ENCODE measurements around a stretch of chr15.

DNA sequence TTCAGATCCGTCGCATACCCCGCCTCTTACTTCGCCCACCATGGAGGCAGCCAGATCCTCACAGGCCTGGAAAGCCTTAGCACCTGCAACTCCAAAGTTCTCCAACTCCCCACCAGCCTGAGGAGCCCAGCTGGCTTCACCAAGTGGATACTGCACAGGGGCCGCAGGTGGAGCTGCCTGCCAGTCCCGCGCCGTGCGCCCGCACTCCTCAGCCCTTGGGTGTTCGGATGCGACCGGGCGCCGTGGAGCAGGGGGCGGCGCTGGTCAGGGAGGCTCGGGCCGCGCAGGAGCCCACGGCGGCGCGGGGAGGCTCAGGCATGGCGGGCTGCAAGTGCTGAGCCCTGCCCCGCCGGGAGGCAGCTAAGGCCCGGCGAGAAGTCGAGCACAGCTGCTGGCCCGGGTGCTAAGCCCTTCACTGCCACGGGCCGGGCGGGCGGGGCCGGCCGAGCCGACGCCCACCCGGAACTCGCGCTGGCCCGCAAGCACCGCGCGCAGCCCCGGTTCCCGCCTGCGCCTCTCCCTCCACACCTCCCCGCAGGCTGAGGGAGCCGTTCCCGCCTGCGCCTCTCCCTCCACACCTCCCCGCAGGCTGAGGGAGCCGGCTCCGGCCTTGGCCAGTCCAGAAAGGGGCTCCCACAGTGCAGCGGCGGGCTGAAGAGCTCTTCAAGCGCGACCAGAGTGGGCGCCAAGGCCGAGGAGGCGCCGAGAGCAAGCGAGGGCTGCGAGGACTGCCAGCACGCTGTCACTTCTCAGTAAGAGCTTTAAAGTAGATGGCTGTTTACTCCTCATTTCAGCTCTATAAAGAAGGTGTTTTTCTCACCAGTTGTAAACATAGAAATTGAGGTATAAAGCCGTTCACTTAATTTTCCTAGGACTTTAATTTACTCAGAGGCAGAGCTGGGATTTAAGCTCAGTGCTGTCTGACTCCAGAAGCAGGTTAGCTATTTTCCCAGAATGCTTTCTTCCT lies 653.8 kb downstream of the NR2F2 start:
- RRBS, result no CpG with 5 or more reads among the region's 68 CpGs
CAGE:
- cytosol, long polyA plus RNA, result no peak
- long polyA plus RNA, result no peak
- nucleus, long polyA plus RNA, result no peak

DNA sequence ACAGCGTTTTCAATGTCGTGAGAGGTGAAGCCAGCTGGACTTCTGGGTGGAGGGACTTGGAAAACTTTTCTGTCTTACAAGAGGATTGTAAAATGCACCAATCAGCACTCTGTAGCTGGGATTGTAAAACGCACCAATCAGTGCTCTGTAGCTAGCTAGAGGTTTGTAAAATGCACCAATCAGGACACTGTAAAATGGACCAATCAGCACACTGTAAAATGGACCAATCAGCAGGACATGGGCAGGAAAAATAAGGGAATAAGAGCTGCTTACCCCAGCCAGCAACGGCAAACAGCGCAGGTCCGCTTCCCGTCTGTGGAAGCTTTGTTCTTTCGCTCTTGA lies 726.5 kb upstream of the ARRDC4 start:
- RRBS, result no CpG with 5 or more reads among the region's 8 CpGs
CAGE:
- cytosol, long polyA plus RNA, result no peak
- long polyA plus RNA, result no peak
- nucleus, long polyA plus RNA, result no peak

- RRBS, result no CpG with 5 or more reads among the region's 26 CpGs
CAGE:
- cytosol, long polyA plus RNA, result no peak
- long polyA plus RNA, result no peak
- nucleus, long polyA plus RNA, result no peak
These were observed 664.6 kb upstream of the ARRDC4 start for GRCh38 chr15:97295680-97296557.

DNA sequence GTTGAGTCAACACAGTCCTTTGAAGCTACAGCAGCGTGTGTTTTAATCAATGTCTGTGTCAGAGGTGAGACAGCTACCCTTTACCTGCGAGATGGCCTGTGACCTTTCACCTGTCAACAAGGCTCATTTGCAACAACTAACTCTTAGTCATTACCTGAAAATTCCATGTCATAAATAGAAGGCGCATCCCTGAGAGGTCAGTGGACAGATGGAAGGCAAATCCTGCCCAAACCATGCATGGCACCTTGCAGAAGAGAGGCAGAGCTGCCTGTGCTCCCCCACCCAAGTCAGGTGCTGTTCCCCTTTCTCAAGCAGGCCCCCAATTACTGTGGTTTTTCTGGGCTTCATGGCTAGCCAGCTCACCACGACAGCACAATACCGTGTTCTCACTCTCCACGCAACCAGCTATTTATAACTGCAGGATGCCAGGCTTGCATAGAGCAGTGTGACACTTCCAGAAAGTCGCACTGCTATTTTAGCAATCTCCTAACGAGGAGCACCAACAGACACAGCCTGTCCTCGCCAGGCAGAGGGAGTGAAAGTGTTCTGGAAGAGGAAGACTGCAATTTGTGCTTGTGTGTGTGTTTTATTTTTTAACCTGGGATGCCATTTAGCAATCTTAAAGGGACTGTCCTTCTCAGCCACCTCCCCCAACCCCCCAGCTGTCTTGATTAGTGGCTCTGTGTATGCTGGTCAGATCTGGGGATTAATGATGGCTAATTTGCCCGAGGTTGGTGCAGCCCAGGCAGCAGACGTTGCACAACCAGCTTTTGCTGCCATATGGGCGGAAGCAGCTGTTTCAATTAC lies 268.2 kb upstream of the ARRDC4 start:
- RRBS, result no CpG with 5 or more reads among the region's 12 CpGs
CAGE:
- cytosol, long polyA plus RNA, result no peak
- long polyA plus RNA, result no peak
- nucleus, long polyA plus RNA, result no peak

DNA sequence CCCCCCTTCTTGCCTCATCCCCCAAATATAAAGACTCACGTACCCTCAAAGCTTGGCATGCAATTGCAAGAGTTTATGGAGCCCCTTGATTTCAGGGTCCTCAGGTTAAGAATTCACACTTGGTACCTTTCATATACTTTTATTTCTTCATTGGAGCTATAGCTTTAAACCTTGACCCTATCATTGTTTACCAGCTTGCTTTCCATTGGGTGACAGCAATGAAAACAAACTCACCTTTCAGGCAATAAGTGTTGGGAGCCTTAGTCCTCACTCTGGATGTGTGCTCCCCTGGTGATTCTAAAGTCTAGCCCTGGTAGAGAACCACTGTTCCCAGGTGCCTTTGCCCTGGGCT lies 13.1 kb upstream of the ARRDC4 start:
- RRBS, result no CpG with 5 or more reads among the region's 1 CpG
CAGE:
- cytosol, long polyA plus RNA, result no peak
- long polyA plus RNA, result no peak
- nucleus, long polyA plus RNA, result no peak

- RRBS, result 2% methylated on average over 21 of the region's 55 CpGs
CAGE:
- cytosol, long polyA plus RNA, result no peak
- long polyA plus RNA, result no peak
- nucleus, long polyA plus RNA, result no peak
These were observed 841 bp downstream of the ARRDC4 start for GRCh38 chr15:97961026-97962062.

- RRBS, result no CpG with 5 or more reads among the region's 6 CpGs
CAGE:
- cytosol, long polyA plus RNA, result no peak
- long polyA plus RNA, result no peak
- nucleus, long polyA plus RNA, result no peak
These were observed 56.4 kb downstream of the ARRDC4 start for GRCh38 chr15:98016859-98017394.

GRCh38 chr15:98076341-98076804 lies 115.9 kb downstream of the ARRDC4 start:
- RRBS, result no CpG with 5 or more reads among the region's 4 CpGs
CAGE:
- cytosol, long polyA plus RNA, result no peak
- long polyA plus RNA, result no peak
- nucleus, long polyA plus RNA, result no peak

GRCh38 chr15:98546952-98547494 lies 101.3 kb upstream of the IGF1R start:
- RRBS, result no CpG with 5 or more reads among the region's 5 CpGs
CAGE:
- cytosol, long polyA plus RNA, result no peak
- long polyA plus RNA, result no peak
- nucleus, long polyA plus RNA, result no peak

DNA sequence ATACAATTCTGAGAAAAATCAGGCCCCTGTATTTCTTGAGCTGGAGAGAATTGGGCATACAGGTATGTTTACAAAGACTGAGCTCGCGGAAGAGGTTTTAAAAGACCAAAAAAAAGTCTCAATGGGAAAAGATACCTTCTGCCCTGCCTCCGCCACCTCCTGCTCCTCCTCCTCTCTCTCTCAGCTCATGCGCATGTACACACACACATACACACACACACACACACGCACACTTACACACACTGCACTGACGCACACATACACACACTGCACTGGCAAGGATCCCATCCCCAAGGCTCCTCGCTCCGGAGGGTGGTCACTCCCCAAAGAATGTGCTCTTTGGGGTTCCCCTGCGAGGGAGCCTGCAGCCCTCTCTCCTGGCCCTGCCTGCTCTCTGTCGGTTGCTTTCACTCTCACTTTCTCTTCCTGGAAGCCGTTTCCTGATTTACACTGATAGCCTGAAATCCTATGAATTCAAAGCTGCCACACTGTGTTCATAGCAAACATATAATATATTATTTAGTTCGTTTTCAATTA lies 48.0 kb upstream of the IGF1R start:
- RRBS, result no CpG with 5 or more reads among the region's 12 CpGs
CAGE:
- cytosol, long polyA plus RNA, result no peak
- long polyA plus RNA, result no peak
- nucleus, long polyA plus RNA, result no peak

DNA sequence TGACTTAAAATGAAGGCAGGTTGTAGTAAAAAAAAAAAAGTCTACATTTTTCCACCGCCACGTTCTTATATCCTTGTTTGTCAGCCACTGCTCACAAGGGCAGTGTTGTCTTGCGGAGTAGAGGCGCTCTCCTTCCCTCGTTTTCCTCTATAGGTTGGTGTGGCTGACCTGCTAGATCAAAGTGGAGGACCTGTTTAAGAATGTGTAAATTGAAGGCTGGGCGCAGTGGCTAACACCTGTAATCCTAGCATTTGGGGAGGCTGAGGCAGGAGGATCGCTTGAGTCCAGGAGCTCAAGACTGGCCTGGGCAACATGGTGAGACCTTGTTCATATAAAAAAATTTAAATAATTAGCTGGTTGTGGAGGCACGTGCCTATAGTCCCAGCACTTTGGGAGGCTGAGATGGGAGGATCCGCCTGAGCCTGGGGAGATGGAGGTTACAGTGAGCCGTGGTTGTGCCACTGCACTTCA lies 65.8 kb downstream of the IGF1R start:
- RRBS, result no CpG with 5 or more reads among the region's 10 CpGs
CAGE:
- cytosol, long polyA plus RNA, result no peak
- long polyA plus RNA, result no peak
- nucleus, long polyA plus RNA, result no peak

- RRBS, result no CpG with 5 or more reads among the region's 10 CpGs
CAGE:
- cytosol, long polyA plus RNA, result no peak
- long polyA plus RNA, result no peak
- nucleus, long polyA plus RNA, result no peak
These were observed 152.8 kb downstream of the IGF1R start for GRCh38 chr15:98800982-98801766.

DNA sequence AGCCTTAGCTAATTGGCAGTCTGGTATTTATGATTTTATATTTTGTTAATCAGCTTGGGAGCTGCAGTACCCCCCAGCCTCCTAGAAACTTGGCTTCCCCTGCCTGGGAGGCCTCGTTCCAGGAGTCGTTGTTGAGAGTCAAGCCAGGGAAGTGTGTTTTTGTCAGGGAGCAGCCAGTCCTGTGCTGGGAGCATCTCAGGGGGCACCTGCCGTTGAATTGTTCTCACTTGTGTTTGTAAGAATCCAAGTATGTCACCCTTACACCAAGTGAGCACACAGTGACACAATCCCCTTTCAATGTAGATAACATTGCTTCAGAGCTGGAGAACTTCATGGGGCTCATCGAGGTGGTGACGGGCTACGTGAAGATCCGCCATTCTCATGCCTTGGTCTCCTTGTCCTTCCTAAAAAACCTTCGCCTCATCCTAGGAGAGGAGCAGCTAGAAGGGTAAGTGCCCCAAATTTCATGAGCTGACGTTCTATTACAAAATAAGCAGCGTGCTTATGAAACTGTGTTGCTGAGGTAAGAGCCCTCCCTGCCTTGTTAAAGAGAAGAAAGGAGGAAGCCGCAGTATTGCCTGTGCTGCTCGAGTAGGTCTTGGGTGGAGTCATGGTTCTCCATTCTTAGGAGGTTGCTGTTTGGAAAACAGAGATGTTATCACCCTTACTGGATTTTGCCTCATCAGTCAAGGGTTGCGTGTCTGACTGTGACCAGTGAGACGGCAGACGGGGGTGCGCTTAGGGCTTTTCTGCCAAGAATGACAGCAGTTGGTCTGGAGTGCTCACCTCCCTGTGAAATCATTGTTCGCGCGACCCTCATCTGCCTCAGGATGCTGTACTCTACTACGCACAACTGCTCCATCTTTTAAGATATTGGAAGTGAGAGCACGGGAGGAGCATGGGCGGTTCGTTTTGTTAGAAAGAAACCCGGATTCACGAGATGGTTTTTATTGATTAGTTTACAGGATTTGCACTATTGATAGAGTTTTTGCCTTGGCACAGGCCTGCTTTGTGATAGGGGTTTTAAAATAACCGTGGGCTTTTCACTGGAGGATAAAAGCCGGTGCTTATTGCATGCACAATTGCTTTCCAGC lies 108.1 kb downstream of the PGPEP1L start:
- RRBS, result no CpG with 5 or more reads among the region's 27 CpGs
CAGE:
- cytosol, long polyA plus RNA, result no peak
- long polyA plus RNA, result no peak
- nucleus, long polyA plus RNA, result no peak

- RRBS, result no CpG with 5 or more reads among the region's 5 CpGs
CAGE:
- cytosol, long polyA plus RNA, result no peak
- long polyA plus RNA, result no peak
- nucleus, long polyA plus RNA, result no peak
These were observed 27.4 kb downstream of the PGPEP1L start for GRCh38 chr15:98980096-98980661.

DNA sequence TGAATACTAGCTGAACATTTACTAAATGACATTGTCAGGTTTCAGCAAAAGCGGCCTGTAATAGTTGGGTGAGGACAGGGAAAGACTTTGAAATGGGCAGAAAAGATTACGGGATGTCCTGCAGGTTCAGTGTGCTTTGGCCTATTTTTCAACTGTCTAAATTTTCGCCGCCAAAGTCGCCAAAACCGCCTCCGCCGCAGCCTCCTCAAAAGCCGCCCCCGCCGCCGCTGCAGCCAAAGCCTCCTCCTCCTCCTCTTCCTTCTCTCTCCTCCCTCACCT lies 6.4 kb upstream of the PGPEP1L start:
- RRBS, result no CpG with 5 or more reads among the region's 12 CpGs
CAGE:
- cytosol, long polyA plus RNA, result no peak
- long polyA plus RNA, result no peak
- nucleus, long polyA plus RNA, result no peak

DNA sequence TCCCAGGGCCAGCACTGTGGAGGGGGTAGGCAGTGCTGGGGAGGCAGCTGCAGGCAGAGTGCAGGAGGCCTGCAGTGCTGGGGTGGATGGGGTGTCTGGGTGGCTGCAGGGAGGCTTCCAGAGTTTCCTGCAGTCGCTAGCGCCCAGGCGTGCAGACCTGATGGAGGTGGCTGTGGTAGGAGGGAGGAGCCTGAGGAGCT lies 16.3 kb downstream of the SYNM start:
- RRBS, result no CpG with 5 or more reads among the region's 3 CpGs
CAGE:
- cytosol, long polyA plus RNA, result no peak
- long polyA plus RNA, result no peak
- nucleus, long polyA plus RNA, result no peak

DNA sequence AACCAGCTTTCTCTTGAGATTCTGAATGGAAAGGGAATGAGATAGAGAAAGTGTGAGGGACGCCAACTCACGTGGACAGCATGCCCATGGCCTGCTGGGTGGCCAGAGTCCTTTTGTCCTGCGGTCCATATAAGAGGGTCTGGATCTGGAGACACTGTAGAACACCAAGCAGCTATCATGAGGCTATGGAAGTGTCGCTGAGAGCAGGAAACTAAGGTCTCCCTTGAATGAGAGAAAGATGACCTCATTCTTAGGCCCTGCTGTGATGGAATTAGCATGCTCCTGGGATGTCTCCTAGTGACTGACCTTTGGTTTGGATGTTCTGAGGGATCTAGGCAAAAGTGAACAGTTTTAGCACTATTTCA lies 34.3 kb downstream of the SYNM start:
- RRBS, result no CpG with 5 or more reads among the region's 4 CpGs
CAGE:
- cytosol, long polyA plus RNA, result no peak
- long polyA plus RNA, result no peak
- nucleus, long polyA plus RNA, result no peak

- RRBS, result no CpG with 5 or more reads among the region's 9 CpGs
CAGE:
- cytosol, long polyA plus RNA, result no peak
- long polyA plus RNA, result no peak
- nucleus, long polyA plus RNA, result no peak
These were observed 62.3 kb downstream of the SYNM start for GRCh38 chr15:99167007-99167840.

DNA sequence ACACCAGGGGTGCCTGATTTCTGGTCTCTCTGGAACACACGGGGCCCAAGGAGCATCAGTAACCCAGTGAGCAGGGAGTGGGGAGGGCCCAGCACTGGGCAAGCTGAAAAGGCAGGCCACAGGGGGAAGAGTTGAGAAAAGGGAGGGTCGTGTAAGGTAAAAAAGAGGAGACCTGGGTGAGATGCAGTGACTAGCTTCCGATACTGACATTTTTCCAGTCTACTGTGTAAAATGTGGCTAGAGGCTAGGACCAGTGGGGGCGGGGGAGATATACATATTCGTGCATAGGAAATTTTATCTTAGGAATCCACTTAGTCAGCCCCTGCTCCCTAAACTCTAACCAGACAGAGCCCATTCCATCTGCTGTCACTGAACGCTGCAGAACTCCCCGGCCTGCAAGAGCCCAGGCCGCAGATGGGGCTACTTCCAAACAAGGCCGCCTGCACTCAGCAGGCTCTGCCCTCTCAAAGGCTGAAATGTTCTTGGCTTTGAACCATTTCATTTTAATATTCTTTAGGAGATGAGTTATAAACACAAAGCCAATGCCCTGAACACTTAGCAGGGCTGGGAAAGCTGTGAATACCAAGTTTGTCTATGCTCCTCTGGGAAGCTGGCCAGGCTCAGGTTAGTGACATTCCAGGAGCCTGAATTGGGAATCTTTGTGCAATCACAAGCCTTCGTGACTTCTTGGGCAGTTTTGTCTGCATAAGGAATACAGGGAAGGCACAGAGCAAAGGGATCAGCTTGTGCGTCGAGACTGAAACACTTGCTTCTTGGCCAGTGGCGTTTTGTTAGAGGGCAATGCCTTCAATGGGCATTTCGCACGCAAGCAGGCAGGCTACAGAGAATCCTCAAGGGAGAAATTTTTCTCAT lies 64.9 kb downstream of the SYNM start:
- RRBS, result no CpG with 5 or more reads among the region's 15 CpGs
CAGE:
- cytosol, long polyA plus RNA, result no peak
- long polyA plus RNA, result no peak
- nucleus, long polyA plus RNA, result no peak

GRCh38 chr15:99485414-99486044 lies 80.3 kb upstream of the MEF2A start:
- RRBS, result no CpG with 5 or more reads among the region's 10 CpGs
CAGE:
- cytosol, long polyA plus RNA, result no peak
- long polyA plus RNA, result no peak
- nucleus, long polyA plus RNA, result no peak

Measured in H1 (cell line).